Stomach (tissue), 7 donors: ENCODE measurements around a stretch of chr9.

DNA sequence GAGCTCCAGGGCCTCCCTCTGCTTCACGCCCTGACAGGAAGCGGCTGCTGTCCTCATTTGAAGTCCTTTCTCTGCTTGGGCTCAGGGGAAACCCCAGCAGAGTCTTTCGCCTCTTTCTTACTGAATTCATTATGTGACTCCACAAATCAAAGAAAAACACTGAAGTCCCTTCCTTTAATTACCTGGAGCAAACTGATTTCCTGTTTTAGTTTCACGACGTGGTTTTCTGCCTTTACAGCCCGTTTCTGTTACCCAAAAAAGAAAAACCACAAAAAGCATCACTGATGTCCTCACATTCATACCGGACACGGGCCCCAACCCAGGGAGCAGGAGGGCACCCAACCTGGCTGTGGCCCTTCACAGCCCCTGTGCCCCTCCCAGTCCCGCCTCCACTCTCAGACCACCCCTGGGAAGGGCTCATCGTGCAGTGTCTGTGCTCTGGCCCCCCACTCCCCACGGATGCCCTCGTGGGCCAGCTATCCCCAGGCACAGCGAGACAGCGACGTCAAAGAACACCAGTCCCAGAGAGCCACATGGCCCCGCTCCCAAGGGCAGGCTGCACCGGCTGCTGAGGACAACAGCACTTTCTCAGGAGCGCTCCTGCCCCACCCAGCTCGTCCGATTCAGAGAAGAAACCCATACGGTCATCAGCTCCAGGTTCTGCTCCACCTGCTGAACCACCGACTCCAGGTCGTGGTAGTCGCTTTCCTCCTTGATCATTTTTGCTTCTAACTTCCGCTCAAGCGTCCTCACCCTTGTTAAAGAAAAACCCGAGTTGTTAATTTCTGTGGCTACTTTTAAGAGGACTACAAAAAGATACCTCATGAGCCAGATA is 4.7 kb upstream of the SNAPC4 start:
- PRO-cap: no peak
- RAMPAGE, long total RNA, 5 experiments: start-site peak on the minus strand in 3 of 5 experiments, centred at positions 234 to 759 of the sequence, 7 to 13 reads per replicate
- RRBS: no CpG with 5 or more reads among the region's 27 CpGs

DNA sequence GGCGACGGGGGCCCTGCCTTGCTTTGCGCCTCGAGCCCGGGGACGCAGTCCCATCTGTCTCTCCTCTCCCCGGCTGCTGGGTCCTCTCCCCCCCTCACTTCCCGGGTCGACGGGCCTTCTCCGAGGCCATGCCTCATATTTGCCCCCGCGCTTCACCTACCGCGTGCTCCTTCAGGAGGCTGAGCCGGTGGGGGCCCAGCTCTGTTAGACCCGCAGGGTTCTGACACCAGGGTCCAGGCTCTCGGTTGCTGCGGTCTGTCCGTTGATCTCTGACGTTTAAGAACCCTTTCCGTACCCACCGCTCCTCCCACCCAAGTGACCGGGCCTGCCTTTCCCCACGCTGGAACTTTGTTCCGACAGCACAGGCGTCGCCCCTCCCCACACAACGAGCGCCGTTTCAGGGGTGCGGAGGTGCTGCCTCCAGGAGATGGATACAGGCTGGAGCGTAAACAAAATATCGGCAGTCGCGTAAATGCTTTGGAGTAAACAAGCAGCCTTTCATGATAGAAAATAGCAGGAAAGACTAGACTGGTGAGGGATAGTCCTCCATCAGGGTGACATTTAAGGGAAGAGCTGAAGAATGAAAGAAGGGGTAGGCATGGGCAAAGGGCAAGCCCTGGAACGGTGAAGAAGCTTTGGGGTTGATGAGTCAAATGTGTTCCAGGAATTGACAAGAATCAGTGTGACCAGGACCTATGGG is 567 bp downstream of the PMPCA start:
- PRO-cap: no peak
- RAMPAGE, long total RNA, 5 experiments: no peak in any of the 5 experiments
- RRBS: under 1% methylated on average over 11 of the region's 37 CpGs

DNA sequence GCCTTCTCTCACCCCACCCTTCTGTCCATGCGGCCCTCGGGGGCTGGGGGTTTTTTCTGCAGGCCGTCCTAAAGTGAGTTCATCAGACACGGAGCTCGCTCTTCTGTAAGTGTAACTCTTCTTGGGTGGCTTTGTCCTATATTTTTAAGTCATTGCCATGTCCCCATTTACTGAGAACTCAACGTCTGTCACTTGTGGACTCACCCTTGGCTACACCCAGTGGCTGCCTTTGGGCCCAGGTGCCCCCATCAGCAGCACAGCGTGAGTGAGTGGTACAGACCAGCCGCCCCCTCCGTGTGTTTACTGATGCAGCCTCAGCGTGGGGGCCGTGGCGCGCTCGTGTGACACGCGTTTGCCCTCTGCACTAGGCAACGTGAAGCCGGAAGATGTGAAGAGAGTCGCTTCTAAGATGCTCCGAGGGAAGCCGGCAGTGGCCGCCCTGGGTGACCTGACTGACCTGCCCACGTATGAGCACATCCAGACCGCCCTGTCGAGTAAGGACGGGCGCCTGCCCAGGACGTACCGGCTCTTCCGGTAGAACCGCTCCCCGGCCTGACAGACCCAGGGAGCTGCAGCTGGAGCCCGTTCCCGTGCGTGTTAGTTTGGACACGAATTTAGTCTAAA is 12.4 kb downstream of the PMPCA start:
- PRO-cap: no peak
- RAMPAGE, long total RNA, 5 experiments: start-site peak on the plus strand in 2 of 5 experiments, centred at positions 263 to 301 of the sequence, 6 to 14 reads per replicate
- RRBS: 96% methylated on average over 5 of the region's 36 CpGs

DNA sequence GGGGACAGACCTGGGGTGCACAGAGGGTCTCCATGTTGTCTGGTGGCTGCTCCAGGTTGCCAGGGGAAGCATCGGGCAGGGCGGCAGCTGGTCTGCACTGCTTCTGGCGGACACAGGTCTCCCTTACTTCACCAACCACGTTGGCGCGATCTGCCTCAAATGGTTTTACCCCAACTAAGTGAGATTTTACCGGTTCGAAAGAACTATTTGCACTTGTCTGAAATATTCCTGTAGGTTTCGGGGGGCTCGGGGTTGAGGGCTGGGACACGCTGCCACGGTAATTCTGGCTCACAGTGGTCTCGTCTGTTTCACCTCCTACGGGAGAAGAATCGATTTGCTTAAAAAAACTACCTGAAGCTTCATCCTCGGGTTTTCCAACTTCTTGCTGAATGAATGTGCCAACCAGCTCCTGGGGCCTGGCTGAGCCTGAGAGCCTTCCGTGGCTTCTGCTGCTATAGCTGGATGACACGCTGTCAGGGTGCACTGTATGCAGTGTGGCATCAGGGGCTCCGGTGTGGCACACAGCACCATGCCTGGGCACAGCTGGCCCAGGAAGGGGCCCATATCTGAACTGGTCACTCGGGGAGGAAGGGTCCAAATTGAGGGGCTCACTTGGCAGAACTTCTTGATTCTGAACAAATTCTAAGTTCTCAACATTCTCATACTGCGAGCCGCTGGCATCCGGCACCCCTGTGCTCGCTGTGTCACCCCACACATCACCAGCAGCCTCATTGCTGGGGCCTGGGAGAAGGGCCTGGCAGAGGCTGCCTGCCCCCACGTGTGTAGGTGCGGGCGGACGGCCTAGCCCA is 7.0 kb downstream of the SEC16A start:
- PRO-cap: no peak
- RAMPAGE, long total RNA, 5 experiments: no peak in any of the 5 experiments
- RRBS: no CpG with 5 or more reads among the region's 28 CpGs

GRCh38 chr9:136476396-136476952 is 6.4 kb downstream of the SEC16A start:
- PRO-cap: no peak
- RAMPAGE, long total RNA, 5 experiments: no peak in any of the 5 experiments
- RRBS: 89% methylated on average over 4 of the region's 18 CpGs

DNA sequence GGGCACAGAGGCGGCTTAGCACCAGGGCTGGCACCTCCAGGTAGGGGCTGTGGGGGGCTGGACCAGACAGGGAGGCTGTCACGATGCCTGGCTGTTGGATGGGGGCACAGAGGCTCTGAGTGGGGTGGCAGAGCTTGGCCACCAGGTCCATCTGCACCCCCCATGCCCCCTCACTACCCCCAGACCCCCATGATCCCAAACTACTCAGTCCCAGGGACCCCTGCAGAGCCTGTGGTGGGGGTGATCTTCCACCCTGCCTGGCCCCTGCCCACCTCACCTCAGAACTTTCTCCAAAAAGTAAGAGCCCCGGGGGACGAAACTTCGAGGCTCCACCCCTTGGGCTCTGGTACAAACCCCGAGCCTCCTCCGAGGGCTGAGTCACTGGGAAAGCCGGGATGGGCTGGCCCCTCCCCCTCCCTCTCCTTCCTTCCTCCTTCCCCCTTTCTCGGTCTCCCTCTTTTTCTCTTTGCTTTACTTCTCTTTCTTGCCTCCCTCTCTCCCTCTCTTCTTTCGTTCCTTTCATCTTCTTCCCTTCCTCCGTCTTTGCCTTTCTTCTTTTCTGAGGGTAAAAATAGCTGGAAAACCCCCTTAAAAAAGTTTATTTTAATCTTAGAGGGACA is 5.4 kb upstream of the NOTCH1 start:
- PRO-cap: no peak
- RAMPAGE, long total RNA, 5 experiments: no peak in any of the 5 experiments
- RRBS: 3% methylated on average over 5 of the region's 11 CpGs

- PRO-cap: no peak
- RAMPAGE, long total RNA, 5 experiments: no peak in any of the 5 experiments
- RRBS: no CpG with 5 or more reads among the region's 8 CpGs
Observed at GRCh38 chr9:136624672-136625009, 38.1 kb upstream of the EGFL7 start.

DNA sequence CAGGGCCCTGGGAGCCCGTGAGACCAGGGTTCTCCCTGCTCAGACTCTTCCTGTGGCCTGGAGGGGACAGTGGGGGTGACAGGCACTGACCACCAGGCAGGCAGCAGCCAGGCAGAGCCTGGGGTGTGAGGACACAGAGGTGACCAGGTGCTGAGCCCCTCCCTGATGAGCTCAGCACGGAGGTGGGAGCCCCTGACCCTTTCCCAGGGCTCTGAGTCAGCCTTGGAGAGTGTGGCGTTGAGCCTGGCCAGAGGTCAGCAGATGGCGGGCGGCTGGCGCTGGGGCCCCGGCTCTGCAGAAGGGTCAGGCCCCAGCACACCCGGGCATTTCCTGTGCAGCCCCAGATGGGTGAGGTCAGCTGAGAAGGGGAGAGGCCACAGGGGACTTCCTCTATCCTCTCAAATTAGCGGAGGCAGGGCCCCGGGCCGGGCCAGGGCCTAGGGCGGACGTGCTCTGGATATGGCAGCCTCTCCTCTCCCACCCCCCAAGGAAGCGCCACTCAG is 17.9 kb upstream of the EGFL7 start:
- PRO-cap: bidirectional peak, plus-strand start at position 401 of the sequence, minus-strand start at position 301 of the sequence
- RAMPAGE, long total RNA, 5 experiments: no peak in any of the 5 experiments
- RRBS: 39% methylated on average over 3 of the region's 14 CpGs

DNA sequence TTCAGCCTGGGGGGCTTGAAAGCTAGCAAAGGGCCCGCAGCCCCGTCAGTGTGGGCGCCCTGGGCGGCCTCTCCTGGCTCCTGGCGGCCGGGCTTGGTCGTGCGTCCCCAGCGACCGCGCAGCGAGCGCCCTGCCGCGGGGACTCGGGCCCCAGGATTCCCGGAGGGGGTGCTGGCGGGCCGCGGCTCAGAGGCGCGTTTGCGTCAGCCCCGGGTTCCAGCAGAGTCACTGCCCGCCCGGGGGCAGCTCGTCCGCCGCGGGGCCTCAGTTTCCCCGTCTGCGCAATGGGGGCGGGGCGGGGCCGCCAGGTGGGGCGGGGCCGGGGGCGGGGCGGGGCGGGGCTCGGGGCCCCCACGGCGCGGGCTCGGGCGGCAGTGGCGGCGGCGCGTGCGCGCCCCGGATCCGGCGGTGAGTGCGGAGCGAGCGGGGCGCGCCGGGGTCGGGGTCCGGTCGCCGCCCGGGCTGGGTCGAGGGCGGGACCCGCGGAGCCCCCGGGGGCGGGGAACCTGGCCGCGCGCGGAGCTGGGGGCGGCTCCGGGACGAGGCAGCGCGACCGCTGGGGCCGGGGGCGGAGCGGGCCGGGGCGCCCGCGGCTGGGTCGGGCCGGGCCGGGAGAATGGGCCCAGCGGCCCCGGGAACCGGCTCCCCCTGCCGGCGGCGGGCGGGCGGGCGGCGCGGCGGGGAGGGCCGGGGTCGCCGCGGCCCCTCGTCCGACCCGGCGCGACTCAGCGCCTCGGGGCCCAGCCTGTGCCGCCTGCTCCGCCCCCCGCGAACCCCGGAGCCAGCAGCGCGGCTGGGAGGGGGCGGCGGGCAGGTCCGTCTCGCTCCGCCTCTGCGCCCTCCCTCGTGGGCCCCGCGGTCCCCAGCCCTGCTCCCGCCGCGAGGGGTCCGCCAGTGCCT is 2.9 kb downstream of the EGFL7 start:
- PRO-cap: unidirectional peak, plus-strand start at position 399 of the sequence
- RAMPAGE, long total RNA, 5 experiments: no peak in any of the 5 experiments
- RRBS: 2% methylated on average over 73 of the region's 135 CpGs

DNA sequence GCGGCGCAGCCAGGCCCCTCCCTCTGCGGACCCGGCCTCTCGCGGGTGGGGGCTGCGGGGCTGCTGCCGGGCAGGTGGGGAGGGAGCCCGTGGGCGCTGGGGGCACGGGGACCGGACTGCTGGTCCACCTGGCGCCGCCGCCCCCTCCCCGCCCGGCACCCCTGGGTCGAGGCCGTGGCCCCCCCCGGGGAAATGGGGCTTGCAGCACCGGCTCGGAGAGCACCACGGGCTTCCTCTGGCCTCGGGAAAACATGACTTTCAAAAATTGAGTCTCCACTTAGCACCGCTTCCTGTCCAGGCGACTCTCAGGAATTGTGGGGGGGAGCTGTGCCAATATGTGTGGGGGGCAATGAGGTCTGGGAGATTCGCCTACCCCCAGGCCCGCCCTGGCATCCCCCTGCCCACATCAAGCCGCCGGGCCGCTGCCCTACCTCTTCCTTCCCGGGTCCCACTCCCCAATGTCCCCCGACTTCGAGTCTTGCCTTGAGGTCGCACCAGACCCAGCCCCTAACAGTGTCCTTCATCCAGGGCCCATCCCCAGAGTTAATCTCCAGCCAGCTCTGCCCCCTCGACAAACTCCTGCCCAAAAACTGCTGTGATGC is 3.7 kb downstream of the EGFL7 start:
- PRO-cap: no peak
- RAMPAGE, long total RNA, 5 experiments: no peak in any of the 5 experiments
- RRBS: 4% methylated on average over 14 of the region's 36 CpGs

GRCh38 chr9:136672790-136674019 is 10.5 kb downstream of the EGFL7 start:
- PRO-cap: bidirectional peak, plus-strand start at chr9:136673180, minus-strand start at chr9:136673154
- RAMPAGE, long total RNA, 5 experiments: start-site peak on the minus strand in 3 of 5 experiments, at chr9:136673355-136673929 at its widest, 5 to 21 reads per replicate
- RRBS: 58% methylated on average over 10 of the region's 44 CpGs

GRCh38 chr9:136690063-136690687 is 2.9 kb upstream of the AGPAT2 start:
- PRO-cap: no peak
- RAMPAGE, long total RNA, 5 experiments: no peak in any of the 5 experiments
- RRBS: 75% methylated on average over 12 of the region's 21 CpGs

- PRO-cap: no peak
- RAMPAGE, long total RNA, 5 experiments: no peak in any of the 5 experiments
- RRBS: no CpG with 5 or more reads among the region's 6 CpGs
Observed at GRCh38 chr9:136773471-136774062, 9.2 kb upstream of the LCN15 start.

DNA sequence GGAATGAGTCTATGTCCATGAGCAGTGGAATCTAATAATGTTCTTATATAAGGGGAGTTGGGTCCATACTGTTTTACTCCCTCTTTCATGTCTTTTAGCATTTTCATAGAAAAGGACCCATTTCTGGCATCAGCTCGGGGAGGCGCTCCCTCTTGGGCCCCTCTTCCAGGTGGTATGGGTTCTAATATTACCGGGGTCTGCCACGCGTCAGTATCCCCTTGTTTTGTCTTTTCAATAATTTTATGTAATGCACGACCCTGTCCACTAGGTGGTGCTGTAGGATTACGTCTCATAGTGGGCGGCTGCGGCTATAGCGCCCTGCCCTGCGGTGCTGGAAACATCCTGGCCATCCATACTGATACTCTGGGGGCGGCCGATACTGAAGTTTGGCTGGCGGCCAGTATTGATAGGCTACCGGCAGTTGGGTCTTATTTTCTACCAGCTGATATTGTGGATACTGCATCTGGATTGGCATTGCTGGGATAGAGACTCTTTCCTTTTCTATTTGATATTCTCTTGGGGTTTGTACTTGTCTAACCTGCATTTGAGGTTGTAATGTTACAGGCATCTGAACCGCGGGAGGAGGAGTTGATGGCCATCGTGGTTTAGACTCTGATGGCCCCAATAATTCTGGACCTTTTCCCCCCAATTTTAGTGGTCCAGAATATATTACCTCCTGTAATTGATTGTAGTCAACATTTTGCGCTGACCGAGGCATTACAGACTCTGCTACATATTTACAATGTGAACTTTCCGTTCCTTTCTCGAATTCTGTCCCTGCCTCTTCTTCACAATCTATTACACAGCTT is 3.4 kb upstream of the TMEM141 start:
- PRO-cap: no peak
- RAMPAGE, long total RNA, 5 experiments: no peak in any of the 5 experiments
- RRBS: no CpG with 5 or more reads among the region's 22 CpGs

DNA sequence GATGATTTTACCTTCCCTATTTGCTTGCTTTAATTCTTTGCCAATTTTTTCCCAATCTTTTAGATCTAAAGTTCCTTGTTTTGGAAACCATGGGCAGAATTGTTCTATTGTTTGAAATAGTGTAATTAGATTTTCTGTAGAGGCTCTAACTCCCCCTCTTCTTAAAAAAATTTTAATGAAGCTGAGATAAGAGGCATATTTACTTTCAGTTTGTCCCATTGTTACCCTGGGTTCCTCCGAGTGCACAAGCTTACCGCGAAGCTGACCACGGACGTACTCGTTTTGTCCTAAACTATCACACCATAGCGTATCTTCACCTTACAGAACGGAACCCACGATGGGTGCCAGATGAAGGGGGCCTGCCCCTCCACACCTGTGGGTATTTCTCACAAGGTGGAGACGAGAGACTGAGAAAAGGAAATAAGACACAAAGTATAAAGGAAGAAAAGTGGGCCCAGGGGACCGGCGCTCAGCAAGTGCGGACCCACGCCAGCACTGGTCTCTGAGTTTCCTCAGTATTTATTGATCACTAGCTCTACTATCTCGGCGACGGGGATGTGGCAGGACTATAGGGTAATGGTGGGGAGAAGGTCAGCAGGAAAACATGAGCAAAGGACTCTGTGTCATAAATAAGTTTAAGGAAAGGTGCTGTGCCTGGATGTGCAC is 2.6 kb upstream of the TMEM141 start:
- PRO-cap: no peak
- RAMPAGE, long total RNA, 5 experiments: no peak in any of the 5 experiments
- RRBS: no CpG with 5 or more reads among the region's 17 CpGs

DNA sequence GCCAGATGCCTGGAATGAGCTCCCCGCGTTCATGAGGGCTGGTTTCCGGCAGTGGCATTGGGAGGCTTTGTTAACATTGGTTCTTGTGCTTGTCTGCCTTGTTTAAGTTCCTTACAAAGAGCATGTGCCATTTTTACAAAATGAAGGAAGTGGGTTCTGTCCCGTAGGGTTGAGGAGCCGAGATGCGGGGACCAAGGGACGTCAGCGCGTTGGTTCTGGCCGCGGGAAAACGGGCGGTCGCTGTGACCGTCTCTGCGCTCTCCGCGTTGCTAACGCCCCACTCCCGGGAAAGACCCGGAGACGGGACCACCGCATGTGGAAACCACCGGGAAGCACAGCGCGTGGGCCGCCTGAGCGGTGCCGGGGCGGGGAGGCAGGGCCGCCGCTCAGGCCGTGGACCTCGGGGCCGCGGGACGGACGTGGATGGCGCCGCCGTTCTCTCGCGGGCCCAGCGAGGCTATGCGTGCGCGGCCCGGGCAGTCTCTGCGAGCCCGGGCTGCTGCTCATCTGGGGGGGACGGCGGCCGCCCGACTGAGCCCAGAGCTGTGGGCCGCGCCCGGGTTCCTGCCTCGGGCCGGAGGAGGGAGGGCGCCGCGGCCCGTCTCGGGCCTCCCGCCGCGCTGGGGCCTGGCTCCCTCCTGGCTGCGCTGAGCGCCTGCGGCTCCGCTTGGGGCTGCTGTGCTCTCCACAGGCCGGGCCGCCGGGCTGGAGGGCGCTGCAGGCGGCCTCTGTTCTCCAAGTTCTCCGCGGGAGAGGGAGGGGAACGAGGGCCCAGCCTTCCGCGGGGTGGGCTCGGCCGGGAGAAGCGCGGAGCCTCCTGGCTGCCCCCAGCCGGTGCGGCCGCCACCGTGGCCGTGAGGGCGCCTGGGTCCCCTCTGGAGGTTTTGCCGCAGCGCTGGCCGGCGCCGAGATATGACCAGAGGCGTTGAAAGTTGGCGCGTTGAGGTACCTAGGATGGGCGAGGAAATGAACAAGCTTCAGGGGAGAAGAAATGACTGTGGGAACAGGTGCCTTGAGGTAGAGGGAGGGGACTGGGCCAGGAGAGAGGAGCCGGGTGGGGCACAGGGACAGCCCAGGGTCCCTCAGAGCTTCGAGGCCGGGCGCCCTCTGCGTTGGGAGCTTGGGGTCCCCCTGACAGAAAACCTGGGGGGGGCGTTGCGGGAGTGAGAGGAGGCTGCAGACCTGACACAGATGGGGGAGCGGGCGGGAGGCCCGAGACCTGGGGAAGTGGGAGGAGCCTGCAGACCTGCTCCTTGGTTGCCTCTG is 13.7 kb downstream of the RABL6 start:
- PRO-cap: no peak
- RAMPAGE, long total RNA, 5 experiments: no peak in any of the 5 experiments
- RRBS: 43% methylated on average over 53 of the region's 110 CpGs

GRCh38 chr9:136900821-136901426 is 14.6 kb downstream of the TRAF2 start:
- PRO-cap: no peak
- RAMPAGE, long total RNA, 5 experiments: no peak in any of the 5 experiments
- RRBS: no CpG with 5 or more reads among the region's 12 CpGs

- PRO-cap: no peak
- RAMPAGE, long total RNA, 5 experiments: no peak in any of the 5 experiments
- RRBS: 32% methylated on average over 3 of the region's 15 CpGs
Observed at GRCh38 chr9:136975651-136976100, 1.6 kb upstream of the PTGDS start.

- PRO-cap: no peak
- RAMPAGE, long total RNA, 5 experiments: no peak in any of the 5 experiments
- RRBS: 51% methylated on average over 12 of the region's 17 CpGs
Observed at GRCh38 chr9:136986048-136986315, 3.2 kb downstream of the LCNL1 start.

DNA sequence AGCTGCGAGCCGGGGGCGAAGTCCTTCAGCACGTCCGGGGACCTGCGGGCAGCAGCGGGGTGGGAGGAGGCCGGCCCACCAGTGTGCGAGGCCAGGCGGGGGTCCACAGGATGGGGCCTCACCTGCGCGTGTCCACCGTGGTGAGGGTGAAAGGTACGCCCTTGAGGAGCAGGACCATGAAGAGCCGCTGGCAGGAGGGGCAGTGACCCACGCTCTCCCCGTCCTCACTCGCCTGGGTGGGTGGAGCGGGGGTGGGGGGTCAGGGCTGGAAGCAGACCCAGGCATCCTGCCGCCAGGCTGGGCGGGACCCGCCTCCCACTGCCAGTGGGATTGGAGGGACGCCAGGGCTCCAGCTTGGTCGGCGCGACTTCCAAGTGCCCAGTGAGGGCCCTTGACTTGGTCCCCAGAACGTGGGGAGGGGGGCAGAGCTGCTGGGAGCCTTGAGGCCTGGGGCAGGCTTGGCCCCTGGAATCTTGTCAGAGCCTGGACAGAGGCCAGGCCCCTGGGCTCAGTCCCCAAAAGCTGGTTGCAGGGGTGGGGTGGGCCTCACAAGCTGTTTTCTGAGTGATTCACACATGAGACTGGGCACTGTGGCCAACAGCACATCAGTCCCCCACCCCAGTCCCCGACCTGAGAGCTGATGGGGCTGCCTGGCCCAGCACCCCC is 709 bp downstream of the CLIC3 start:
- PRO-cap: no peak
- RAMPAGE, long total RNA, 5 experiments: start-site peak on the minus strand in 1 of 5 experiments, centred at position 216 of the sequence, 8 reads per replicate
- RRBS: 11% methylated on average over 5 of the region's 28 CpGs